Stomach (tissue), 7 donors: ENCODE data around the genes CFAP90 and SEMA5A.

DNA sequence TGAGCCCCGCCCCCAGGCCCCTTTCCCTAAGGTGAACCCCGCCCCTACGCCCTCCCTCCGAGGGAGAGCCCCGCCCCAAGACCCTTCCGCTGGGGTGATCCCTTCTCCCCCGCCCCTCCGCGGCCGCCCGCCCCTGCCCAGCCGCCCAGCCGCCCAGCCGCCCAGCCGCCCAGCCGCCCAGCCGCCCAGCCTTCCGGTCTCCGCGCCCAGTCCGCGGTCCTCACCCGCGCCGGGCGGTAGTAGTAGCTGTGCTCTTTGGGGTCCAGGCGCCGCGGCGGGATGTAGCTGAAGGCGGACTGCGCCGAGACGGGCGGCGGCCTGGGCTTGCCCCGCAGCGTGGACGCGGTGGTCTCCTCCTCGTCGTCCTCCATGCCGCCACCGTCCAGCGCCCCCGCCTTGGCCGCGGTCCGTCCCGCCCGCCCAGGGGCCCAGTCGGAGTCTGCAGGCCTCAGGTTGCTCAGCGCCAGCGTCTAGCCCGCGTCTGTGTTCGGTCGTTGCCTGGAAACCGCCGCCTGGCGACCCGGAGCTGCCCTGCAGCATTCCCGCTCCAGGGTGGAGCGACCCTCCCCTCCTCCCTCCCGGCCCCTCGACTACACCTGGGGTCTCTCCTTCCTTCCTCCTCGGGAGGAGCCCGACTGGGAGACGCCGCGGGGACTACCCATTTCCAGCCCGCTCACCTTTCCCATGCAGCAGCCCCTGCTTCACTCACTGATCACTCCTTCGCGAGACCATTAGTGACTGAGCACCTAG lies at the start of gene CFAP90:
Gene CFAP90 (minus strand): TSS at position 483 of the 750 bp plus-strand sequence.
- PRO-cap = unidirectional peak, minus-strand start at position 441 of the sequence
- RAMPAGE, long total RNA, 5 experiments = no peak in any of the 5 experiments
- RRBS = 4% methylated on average over 12 of the region's 74 CpGs

GRCh38 chr5:8014065-8014680 lies 145.2 kb downstream of the MTRR start:
- PRO-cap = no peak
- RAMPAGE, long total RNA, 5 experiments = no peak in any of the 5 experiments
- RRBS = no CpG with 5 or more reads among the region's 6 CpGs

- PRO-cap = no peak
- RAMPAGE, long total RNA, 5 experiments = no peak in any of the 5 experiments
- RRBS = 2% methylated on average over 14 of the region's 30 CpGs
Measured at GRCh38 chr5:9545551-9545922, 338 bp downstream of the SEMA5A start.

DNA sequence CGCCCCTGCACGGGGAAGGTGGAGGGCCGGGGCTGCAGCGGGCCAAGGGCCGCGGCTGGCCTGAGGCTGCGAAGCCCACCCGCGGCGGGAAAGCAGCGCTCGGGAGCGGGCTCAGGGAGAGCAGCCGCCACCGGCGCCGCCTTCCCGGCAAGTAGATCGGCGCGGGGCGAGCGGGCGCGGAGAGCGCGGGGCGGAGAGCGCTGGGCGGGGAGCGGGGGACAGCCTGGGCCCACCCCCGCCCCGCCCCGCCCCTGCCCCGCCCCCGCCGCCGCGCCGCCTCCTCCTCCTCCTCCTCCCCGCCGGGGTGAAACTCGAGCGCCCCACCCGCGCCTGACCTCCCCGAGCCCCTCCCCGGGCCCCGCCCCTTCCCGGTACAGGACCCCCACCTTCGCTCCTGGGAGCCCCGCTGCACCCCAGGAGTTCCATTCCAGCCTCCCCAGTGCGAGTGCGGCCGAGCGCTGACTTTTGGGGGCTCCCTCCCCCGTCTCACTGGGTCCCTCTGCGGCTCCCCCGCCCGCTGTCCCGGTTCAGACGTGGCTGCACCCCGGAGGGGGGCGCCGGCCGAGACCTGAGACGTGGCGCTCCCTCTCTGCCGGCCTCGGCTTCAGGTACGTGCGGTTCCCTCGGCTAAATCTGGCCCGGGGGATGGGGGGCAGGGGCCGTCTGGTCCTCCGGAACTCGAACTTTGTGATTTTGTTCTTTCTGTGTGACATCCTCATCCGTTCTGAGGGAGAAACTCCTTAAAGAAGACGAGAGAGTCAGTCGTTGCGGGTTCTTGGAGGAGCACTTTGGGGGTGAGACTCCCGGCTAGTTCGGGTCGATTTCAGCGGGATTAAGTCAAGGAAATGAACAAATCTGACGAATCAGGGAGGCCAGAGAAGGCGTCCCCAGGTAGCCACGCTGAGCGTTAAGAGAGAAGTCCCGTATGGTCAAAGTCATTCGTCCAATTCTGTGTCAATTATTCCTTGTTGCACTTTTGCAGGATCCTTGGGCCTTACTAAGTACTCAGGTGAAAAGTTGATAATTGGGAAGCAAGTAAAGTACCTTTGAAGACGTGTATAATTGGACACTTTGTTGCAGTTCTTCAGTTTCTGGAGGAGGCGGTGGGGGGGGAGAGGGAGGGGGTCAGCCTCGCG lies at the start of gene SEMA5A:
Gene SEMA5A (minus strand): TSS at position 153 of the 1,136 bp plus-strand sequence.
- PRO-cap = bidirectional peak, plus-strand start at position 530 of the sequence, minus-strand start at position 153 of the sequence
- RAMPAGE, long total RNA, 5 experiments = start-site peak on the plus strand in 3 of 5 experiments, centred at positions 298 to 507 of the sequence, 5 to 109 reads per replicate
- RRBS = 9% methylated on average over 24 of the region's 95 CpGs

DNA sequence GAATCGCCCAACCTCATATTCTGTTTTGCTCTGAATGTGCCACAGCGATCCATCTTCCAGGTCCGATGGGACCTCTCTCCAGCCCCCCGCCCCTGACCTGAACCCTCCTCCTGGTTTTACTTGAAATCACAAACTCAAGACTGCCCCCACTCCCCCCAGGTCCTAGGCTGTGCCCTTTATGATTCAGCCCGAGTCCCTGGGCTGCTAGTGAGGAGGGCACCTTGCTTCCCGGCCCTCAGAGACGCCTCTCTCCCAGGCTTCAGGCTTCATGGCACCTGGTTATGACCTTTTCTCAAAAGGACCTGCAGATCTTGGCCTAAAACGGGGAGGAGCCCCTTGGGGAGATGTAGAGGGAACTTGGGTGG lies 110.5 kb downstream of the ATPSCKMT start:
- PRO-cap = no peak
- RAMPAGE, long total RNA, 5 experiments = no peak in any of the 5 experiments
- RRBS = no CpG with 5 or more reads among the region's 8 CpGs

DNA sequence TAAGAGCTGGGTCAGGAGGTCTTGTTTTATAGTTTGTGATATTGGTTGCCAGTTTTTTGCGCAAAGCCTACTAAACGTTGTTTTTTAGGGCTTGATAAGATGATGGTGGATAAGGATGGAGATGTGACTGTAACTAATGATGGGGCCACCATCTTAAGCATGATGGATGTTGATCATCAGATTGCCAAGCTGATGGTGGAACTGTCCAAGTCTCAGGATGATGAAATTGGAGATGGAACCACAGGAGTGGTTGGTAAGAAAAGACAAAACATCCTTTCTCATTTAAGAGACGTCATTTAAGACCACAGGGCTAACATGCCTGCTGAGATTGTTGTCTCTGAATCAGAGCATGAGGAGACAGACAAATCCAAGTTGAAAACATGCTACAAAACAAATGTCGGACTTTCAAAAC lies 4.5 kb downstream of the CCT5 start:
- PRO-cap = no peak
- RAMPAGE, long total RNA, 5 experiments = start-site peak on the plus strand in 1 of 5 experiments, centred at position 196 of the sequence, 25 reads per replicate
- RRBS = no CpG with 5 or more reads among the region's 4 CpGs

DNA sequence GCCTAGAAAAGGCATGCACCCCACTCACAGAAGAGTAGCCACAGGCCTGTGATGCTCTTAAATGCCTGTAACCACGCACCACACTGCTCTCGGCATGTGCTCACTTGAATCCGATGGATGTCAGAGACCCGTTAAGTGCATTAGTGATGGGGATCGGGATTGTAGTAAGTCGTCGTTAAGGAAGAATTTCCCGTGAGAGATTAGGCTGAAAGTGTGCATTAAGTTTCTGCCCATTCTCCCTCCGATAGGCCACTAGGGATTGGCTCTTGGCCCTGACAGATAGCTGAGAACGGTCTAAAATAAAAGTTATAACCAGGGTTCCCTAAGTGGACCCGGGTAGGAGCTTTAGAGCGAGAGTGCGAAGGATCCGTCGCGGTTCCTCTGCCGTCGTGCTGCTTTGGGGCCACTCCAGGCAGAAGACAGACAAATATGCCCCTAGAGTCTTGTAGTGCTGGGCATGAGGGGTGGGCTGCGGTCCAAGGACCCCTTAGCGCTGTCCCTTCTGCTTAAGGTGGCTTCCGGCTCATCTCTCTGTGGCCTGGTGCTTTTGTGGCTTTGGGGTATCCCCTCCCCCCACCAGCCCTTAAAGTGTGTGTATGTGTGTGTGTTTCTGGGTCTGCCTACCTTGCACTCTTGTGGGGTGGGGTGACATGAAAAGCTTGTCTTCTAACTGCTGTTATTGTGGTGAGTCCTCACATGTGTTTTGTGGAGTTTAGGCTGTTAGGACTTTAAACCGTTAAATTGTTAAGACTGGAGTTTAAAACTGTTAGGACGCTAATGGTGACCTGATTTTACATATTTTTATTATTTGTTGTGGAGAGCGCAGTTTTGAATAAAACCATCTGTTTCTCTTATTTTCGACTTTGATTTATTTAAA lies 23.4 kb downstream of the MARCHF6 start:
- PRO-cap = no peak
- RAMPAGE, long total RNA, 5 experiments = no peak in any of the 5 experiments
- RRBS = no CpG with 5 or more reads among the region's 25 CpGs

DNA sequence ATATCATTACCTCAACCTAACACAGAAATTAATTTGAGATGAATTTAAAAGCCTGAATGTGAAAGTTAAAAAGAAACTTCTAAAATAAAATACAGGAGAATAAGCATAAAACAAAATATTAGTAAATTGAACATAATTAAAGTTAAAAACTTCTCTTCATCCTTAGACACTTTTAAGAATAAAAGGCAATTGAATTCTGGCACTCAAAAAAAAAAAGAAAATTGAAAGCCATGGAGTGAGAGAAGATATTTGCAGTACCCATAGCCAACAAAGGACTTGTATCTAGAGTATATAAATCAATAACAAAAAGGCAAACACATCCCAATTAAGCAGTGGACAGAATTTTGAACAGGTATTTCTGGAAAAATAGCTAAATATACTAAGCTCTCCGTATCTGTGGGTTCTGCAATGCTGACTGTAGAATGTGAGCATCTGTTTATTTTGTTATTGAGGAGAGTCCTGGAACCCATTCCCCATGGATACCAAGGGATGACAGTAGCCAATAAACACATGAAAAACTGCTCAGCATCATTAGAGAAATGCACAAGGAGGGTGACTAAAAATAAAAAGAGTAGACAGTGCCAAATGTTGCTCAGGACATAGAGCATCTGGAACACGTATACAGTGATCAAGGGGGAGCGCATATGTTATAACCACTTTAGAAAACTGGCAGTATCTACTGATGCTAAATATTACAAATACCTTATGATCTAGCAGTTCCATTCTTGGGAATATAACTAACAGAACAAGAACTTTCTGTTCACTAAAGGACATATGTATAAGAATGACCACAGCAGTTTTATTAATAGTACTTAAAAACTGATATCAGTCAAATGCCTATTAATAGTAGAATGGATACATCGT lies 30.9 kb downstream of the MARCHF6 start:
- PRO-cap = no peak
- RAMPAGE, long total RNA, 5 experiments = no peak in any of the 5 experiments
- RRBS = no CpG with 5 or more reads among the region's 4 CpGs

- PRO-cap = bidirectional peak, plus-strand start at chr5:10565045, minus-strand start at chr5:10564818
- RAMPAGE, long total RNA, 5 experiments = no peak in any of the 5 experiments
- RRBS = 17% methylated on average over 7 of the region's 68 CpGs
Measured at GRCh38 chr5:10564605-10565295, 880 bp downstream of the ANKRD33B start.

DNA sequence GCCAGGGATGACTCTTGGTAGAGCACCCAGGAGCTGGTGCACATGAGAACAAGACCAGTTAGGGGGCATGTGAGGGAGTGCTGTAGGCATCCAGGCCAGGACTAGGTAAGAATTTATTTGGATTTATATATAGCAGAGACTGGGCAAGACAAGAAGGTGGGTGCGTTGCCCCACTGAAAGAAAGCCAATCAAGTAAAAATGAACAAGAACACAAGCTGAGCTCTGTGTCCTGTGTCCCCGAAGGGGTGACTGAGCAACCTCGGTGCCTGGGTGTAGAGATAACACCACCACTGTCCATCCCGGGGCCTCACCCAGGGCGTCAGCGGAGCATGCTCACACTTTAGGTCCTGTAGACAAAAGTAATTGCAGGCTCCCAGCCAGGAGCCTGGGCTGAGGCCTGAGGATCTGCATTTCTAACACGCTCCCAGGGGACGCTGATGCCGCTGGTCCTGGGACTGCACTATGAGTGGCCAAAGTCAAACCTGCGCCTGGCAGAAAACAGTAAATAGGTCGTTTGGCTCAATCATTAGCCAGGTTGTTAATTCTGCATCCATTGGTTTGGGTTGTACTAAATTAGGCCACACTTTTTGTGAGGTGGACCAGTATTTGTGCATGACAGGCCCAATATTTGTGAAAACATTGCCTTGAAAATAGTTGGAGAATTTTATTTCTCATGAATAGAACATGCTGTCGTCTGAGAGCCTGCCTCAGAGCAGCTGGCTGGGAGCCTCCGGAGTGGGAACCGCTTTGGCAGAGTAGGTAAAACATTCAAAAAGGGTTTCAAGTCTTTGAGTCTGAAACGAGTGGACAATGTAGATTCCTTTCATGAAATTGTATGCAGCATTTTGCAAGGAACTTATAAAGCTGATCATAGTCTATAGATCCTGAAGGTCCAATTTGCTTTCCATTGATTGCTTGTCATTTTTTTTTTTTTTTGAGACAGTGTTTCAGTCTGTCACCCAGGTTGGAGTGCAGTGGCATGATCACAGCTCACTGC lies 38.3 kb downstream of the ANKRD33B start:
- PRO-cap = no peak
- RAMPAGE, long total RNA, 5 experiments = no peak in any of the 5 experiments
- RRBS = no CpG with 5 or more reads among the region's 15 CpGs

- PRO-cap = no peak
- RAMPAGE, long total RNA, 5 experiments = start-site peak on the minus strand in 1 of 5 experiments, at chr5:10699667-10699892 at its widest, 12 reads per replicate
- RRBS = no CpG with 5 or more reads among the region's 6 CpGs
Measured at GRCh38 chr5:10699117-10699836, 61.8 kb downstream of the DAP start.

GRCh38 chr5:10757521-10757959 lies 3.5 kb downstream of the DAP start:
- PRO-cap = no peak
- RAMPAGE, long total RNA, 5 experiments = no peak in any of the 5 experiments
- RRBS = 53% methylated on average over 4 of the region's 13 CpGs

GRCh38 chr5:12574402-12575193 lies 670.4 kb upstream of the CTNND2 start:
- PRO-cap = unidirectional peak, plus-strand start at chr5:12574455
- RAMPAGE, long total RNA, 5 experiments = no peak in any of the 5 experiments
- RRBS = no CpG with 5 or more reads among the region's 50 CpGs

DNA sequence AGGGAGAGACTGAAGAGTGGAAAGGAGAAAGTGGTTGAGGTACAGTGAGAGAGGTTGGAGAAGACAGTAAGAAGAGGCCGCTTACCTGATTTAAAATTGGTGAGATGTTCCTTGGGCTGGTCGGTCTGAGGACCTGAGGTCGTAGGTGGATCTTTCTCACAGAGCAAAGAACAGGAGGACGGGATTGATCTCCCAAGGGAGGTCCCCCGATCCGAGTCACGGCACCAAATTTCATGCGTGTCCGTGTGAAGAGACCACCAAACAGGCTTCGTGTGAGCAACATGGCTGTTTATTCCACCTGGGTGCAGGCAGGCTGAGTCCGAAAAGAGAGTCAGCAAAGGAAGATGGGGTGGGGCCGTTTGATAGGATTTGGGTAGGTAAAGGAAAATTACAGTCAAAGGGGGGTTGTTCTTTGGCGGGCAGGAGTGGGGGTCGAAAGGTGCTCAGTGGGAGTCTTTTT lies 763.4 kb upstream of the CTNND2 start:
- PRO-cap = no peak
- RAMPAGE, long total RNA, 5 experiments = no peak in any of the 5 experiments
- RRBS = no CpG with 5 or more reads among the region's 14 CpGs

GRCh38 chr5:14008780-14009450 lies 64.4 kb upstream of the DNAH5 start:
- PRO-cap = unidirectional peak, minus-strand start at chr5:14009011
- RAMPAGE, long total RNA, 5 experiments = no peak in any of the 5 experiments
- RRBS = no CpG with 5 or more reads among the region's 9 CpGs

DNA sequence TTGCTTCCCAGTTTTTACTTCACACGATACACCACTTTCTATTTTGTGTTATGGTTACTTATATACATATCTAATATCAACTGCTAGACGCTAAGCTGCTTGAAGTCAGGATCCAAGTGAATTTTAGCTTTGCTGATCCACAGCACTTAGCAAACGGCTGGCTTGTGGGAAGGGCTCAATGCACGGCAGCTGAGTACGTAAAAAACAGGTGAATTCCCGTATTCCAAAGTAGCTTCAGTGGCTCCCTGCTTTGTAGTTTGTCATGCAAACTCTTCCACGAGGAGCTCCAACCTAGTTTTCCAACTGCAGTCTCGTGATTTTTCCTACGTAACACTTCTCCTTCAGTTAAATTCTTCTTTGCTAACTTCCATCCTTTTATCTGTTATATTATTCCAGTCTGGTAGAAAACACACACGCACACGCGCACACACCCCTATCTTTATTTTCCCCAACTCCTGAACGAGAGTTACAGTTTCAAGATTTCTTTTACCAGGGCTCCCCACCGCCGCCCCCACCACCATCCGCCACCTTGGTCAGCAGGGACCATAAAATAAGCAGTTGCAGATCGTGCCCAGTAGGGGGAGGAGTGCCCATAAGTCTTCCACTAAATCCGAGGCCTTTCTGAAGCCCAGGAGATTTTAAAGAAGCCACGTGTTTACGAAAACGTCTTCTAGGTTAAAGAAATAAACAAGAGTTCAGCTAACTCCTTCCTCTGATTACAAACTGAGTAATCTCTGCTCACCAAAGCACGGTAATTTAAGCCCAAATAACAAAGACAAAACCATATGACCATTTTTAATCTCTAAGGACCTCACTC lies 34.8 kb upstream of the TRIO start:
- PRO-cap = no peak
- RAMPAGE, long total RNA, 5 experiments = no peak in any of the 5 experiments
- RRBS = no CpG with 5 or more reads among the region's 22 CpGs

DNA sequence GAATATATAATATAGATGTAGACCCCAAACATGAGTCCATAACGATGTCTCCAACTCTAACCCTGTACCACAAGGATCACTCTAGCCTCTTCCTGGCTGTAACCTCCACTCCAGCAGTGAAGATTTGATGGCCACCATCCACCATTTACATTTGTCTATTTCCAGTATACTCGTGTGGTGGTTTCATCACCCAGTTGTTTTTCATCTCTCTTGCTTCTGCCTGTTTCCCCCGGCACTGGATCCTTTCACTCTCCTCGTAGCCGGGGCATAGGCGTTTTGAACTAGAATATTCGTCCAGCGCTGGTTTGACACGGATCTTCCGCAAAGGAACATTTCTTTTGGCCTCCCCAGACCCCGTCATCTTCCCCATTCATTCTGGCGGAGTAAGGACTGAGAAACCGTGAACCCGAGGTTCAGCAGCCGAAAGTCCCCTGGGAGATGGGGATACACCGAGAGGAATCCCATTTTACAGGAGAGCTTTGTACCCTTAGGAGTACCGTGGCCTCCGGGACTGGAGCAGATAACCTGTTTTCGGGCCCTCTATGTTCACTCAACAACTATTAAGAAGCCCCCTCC lies 760 bp upstream of the TRIO start:
- PRO-cap = no peak
- RAMPAGE, long total RNA, 5 experiments = no peak in any of the 5 experiments
- RRBS = under 1% methylated on average over 2 of the region's 19 CpGs

GRCh38 chr5:14168385-14169562 lies 25.6 kb downstream of the TRIO start:
- PRO-cap = no peak
- RAMPAGE, long total RNA, 5 experiments = no peak in any of the 5 experiments
- RRBS = no CpG with 5 or more reads among the region's 12 CpGs

GRCh38 chr5:14270059-14270408 lies 126.9 kb downstream of the TRIO start:
- PRO-cap = no peak
- RAMPAGE, long total RNA, 5 experiments = no peak in any of the 5 experiments
- RRBS = no CpG with 5 or more reads among the region's 2 CpGs

GRCh38 chr5:14316257-14316909 lies 173.2 kb downstream of the TRIO start:
- PRO-cap = no peak
- RAMPAGE, long total RNA, 5 experiments = start-site peak on the plus strand in 4 of 5 experiments, at chr5:14316505-14316641 at its widest, 30 to 33 reads per replicate
- RRBS = 65% methylated on average over 4 of the region's 15 CpGs